ENCODE results near the genes PUS1 and CHFR.

- PRO-cap = bidirectional peak, plus-strand start at chr12:131896838, minus-strand start at chr12:131896688
Measured at GRCh38 chr12:131896371-131897466, 2.3 kb downstream of the ULK1 start.

DNA sequence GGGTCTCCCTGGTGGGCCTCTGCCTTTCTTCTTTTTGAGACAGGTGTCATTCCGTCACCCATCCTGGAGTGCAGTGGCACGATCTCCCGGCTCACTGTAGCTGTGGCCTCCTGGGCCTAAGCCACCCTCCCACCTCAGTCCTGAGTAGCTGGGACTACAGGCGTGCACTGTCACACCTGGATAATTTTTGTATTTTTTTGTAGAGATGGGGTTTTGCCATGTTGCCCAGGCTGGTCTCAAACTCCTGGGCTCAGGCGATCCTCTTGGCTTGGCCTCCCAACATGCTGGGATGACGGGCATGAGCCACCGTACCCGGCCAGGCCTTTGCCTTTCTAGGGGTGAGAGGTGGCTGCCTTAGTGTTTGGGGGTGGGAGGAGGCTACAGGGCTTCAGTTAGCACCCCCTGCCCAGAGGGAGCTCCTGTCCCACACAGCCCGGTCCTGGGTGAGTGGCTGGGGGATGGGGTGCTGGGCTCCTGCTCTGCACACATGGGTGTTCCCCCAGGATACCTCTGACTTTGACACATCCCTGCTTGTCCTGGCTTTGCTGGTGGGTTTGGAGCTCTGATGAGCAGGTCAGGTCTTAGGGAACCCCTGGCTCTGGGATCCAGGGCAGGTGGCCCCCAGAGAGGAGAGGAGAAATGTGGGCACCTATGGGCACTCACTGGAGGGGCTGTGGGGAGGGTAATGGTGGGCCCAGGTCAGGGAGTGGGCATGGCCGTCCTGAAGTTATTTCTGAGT lies 9.9 kb downstream of the ULK1 start:
- PRO-cap = no peak

DNA sequence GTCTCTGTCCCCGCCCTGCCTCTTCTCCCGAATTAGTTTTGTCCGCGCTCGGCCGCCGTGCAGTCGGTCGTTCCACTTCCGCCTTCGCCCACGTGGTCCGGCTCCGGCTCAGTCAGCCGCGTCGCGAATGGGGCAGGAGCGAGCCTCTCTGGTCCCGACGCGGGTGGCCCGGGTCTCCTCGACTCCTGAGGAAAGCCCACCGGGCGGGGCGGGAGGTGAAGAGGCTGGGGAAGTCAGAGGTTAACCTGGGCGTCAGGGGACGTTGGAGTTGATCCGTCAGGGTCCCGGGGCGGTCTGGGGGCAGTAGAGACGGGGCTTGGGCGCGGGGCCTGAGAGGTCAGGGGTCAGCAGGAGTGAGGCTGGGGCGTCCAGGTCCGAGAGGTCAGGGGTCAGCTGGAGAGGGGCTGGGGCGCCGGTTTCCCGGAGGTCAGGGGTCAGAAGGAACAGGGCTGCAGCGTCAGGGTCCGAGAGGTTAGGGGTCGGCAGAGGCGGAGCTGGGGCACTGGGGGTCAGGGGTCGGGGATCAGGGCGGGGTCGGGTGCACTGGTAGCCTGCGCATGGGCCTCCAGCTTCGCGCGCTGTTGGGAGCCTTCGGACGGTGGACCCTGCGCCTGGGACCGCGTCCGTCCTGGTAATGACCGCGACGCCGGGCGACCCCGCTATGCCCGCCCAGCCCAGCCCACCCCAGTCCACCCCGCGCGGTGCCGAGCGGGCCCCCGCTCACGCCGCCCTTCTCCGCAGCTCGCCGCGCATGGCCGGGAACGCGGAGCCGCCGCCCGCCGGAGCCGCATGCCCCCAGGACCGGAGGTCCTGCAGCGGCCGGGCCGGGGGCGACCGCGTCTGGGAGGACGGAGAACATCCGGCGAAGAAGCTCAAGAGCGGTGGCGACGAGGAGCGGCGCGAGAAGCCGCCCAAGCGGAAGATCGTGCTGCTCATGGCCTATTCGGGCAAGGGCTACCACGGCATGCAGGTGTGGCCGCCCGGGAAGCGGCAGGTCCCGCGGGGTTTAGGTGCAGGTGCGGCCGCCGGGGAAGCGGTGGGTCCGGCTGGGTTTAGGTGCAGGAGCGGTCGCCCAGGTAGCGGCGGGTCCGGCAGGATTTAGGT lies at the start of gene PUS1:
Gene PUS1 (plus strand): TSS at position 111 of the 1,104 bp plus-strand sequence.
- PRO-cap = bidirectional peak, plus-strand start at position 111 of the sequence, minus-strand start outside the sequence

DNA sequence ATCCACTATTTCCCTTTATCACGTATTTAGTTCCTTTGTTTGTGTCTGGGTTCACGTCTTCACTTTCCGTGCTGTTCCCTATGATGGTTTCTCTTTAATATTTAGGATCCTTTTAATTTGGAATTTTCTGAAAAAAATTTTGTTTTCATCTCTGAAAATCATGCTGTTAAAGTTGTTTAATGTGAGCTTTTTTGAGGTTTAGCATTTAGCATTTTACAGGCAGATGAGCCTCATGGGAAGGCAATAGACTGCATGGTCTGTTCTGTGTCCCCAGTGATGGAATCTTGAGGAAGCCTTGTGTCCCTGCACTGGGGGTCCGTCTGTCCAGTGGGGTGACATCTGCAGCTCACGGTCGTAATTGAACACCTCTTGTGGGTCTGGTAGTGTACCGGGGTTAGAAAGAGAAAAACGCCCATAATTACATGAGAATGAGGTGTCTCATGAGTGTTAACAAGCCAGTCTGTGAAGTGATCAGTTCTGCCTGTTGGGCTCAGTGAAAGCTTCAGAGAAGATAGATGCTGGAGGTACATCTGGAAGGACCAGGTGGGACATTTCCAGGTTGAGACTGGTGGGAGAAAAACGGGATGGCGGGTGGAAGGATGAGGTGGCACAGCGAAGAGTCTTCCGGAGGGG lies 87.2 kb downstream of the EP400 start:
- PRO-cap = no peak

GRCh38 chr12:132070922-132071355 lies 73.2 kb downstream of the DDX51 start:
- PRO-cap = no peak

GRCh38 chr12:132130576-132130823 lies 13.6 kb downstream of the DDX51 start:
- PRO-cap = no peak

GRCh38 chr12:132178713-132179545 lies 34.7 kb downstream of the NOC4L start:
- PRO-cap = no peak

- PRO-cap = no peak
Measured at GRCh38 chr12:132275016-132275506, 54.3 kb downstream of the GALNT9 start.

DNA sequence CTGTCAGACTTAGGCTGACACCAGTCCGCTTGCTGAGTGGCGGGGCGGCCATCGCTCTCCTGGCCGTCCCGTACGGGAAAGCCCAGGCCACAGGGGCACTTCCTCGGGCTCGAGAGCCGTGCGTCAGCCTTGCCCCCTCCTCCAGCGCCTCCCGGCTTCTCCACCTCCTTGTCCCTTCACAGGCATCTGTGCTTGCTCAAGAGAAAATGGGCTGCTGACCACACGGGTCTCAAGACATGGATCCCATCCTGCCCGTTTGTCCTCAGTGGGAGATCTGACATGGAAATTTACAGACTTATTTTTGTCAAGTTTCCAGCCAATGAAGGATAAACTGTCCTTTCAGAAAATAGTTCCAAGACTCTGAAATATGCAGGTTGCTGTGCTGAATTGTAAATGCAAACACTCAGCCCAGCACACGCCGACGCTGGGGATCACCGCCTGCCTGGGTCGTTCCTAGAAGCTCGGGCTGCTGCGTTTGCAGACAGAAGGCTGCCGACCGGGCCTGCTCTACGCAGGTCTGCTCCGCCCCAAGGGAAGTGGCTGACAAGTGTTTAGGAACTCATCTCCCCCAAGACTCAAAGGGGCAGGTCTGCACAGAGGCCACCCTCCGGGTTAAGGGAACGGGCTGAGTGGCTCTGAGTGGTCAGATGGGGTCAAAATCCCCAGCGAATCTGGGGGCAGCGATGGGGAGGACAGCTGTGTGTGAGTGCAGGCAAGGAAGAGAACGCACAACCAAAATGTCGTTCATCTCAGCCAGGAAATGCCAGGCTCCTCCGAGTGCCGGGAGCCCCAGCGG lies 6.3 kb downstream of the GALNT9 start:
- PRO-cap = no peak

DNA sequence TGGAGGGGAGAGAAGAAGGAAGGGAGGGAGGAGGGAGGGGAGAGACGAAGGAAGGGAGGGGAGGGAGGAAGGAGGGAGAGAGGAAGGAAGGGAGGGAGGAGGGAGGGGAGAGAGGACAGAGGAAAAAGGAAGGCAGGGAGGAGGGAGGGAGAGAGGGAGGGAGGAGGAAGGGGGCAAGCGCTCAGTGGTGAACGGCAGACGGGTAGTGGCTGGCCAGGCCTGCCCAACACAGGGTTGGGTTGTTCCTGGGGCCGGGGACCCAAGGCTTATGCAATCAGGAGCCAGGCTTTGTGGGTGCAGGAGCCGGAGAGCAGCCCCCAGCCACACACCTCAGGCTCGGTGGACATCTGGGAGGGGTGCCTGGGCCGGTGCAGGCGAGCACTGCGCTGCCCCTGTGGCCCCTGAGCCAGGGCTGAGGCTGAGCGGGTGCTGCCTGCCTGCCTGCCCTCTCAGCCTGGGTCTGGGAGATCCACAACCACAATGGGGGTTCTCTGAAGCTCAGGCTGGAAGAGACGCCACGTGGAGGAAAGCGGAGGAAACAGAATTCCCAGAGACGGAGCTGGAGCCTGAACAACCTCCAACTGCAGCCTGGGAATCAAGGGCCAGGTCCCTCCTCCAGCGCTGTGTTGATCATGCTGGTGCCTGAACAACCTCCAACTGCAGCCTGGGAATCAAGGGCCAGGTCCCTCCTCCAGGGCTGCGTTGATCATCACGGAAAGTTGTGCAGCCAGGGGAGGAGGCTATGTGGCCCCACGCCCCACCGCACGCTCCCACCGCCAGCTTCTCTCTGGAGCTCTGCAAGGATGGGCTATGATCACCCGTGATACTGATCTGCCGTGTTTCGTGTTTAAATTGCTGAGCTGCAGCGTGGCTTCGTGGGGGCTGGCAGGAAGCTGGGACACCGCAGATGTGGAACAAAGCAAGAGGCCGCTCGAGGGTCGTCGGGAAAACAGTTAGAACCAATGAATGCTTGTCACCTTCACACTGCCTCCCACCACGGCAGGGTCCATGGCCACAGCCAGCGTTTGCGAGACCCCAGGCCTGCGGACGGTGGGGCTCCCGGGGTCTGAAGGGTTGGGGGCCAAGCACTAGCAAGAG lies 52.1 kb upstream of the FBRSL1 start:
- PRO-cap = no peak

DNA sequence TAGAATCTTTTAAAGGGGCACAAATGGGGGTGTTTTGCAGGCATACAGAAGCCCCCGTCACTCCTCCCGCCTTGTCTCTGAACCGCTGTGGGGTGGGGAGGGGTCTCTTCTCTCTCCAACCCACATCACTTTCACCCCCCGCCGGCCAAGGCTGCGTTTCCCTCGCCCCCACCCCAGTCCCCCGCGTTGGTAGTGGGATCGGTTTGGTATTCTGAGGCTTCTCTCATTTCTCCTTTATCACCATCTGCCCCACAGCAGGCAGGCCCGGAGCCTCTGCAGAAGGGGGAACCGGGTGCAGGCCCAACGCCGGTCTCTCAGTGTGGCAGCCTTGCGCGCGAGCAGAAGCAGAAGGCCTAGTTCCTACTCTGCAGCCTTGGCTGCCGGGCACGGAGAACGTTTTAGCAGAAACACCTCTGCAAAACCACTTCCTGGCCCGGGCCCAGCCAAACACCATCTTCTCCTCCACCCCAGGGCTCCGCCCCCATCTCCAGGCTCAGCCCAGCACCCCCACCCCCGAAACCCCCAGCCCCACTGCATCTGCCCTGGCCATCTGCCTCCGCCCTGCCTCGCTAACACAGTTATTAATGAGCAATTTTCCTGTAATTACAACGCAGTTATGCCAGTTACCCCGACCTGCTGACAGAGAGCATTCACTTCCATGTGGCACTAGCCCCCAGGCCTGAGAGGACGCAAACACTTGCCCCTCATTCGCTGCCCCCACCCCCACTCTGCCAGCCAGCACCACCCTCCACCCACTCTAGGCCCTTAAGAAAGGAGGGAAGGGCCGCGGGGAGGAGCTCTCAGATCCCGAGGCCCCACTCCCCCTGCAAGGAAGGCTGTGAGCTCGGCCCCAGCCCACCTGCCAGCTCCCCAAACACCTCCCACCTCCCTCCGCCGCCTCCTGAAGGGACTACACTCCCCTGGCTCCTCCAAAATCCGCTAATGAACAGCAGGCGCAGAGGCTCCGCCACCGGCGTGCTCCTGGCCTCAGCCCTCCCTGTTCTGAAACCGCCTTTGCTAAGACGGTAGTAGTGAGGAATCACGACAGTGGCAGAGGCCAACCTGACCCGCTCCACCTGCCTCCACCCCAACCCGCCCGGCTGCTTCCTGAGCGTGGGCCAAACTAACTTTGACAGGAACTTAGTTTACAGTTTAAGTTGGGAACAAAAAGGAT lies 44.8 kb upstream of the FBRSL1 start:
- PRO-cap = no peak

GRCh38 chr12:132619308-132619720 lies 738 bp downstream of the P2RX2 start:
- PRO-cap = no peak

DNA sequence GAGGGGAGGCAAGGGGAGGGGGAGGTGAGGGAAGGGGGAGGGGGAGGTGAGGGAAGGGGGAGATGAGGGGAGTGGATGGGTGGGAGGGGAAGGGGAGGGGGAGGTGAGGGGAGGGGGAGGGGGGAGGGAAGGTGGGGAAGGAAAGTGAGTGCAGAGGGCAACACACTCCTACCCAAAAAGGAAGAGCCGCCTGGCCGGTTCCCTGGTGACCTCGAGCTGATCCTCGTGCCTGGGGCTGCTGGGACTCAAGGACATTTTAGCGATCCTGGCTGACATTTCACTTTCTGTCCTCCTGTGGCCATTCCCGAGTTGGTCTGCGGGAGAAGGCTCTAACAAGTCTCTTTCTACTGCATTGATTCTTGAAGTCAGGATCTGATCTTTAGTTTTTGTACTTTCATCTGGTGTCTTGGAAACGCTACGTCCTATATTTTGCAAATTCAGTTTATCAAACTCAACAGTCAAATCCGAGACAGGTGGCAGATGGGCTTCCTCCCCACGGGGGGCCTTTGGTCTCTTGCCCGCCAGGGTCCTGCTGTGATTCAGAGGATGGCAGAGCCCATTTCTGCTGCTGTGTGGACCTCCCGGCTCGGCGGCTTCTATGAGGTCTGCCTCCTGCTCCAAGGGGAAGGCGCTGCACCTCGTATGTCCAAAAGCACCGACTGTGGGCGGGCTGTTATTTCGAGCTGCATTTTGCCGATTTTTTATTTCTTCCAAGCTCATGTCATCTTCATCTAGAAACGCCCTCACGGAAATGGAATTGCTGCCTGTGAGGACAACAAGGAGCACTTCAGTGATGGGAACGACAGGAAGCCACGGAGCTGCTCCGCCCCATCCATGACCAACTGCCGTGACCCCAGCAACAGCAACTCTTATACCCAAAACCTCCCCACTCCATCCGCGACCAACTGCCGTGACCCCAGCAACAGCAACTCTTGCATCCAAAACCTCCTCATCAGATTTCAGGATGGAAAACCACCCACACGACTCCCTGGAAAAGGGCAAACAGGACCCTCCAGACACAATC lies 19.2 kb downstream of the PGAM5 start:
- PRO-cap = no peak

- PRO-cap = no peak
Measured at GRCh38 chr12:132740000-132740768, 21.4 kb downstream of the ANKLE2 start.

GRCh38 chr12:132887513-132888481 lies at the start of gene CHFR:
Gene CHFR, minus strand, starts transcription at chr12:132887605.
- PRO-cap = bidirectional peak, plus-strand start at chr12:132887838, minus-strand start at chr12:132887572; unidirectional peak, plus-strand start at chr12:132888002

- PRO-cap = no peak
Measured at GRCh38 chr12:132939557-132939903, 16.6 kb downstream of the ZNF605 start.

DNA sequence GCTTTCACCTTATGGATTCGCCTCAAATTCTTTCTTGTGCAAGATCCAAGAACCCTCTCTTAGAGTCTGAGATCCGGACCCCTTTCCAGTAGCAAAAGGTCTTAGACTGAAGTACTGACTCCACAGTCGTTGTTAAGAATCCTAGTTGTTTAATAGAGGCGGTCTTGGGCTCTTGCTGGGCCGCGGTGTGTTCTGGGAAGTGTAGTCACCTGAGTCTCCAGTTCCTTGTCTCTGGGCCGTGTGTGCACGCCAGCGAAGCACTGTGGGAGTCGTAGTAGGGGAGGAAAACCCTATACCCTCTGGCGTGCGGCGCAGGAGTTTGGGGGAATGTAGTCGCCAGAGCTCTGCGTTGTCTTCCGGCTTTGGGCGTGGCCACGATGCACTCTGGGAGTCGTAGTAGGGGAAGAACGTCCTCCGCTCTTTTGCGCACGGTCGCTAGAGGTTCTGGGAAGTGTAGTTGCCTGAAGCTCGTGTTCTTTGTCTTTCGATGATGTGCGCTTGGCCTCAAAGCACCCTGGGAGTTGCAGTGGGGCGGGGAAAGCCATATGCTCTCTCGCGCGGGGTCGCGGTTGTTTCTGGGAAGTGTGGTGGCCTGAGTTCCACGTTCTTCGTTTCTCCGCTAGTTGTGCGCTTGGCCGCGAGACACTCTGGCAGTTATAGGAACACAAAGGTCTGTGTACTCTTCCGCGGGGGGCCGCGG lies 691 bp upstream of the ZNF140 start:
- PRO-cap = unidirectional peak, minus-strand start at position 629 of the sequence; bidirectional peak, plus-strand start outside the sequence, minus-strand start at position 649 of the sequence

- PRO-cap = no peak
Measured at GRCh38 chr12:133202627-133203704, 21.7 kb downstream of the ZNF268 start.

Data from left cardiac atrium (tissue), 1 donor.